Peripheral blood mononuclear cell (primary cell): Measurements from ENCODE around the gene KIF21A.

GRCh38 chr12:32264905-32265580 lies 134.3 kb upstream of the FGD4 start:
- PRO-cap, 8 experiments, result no peak in any of the 8 experiments

DNA sequence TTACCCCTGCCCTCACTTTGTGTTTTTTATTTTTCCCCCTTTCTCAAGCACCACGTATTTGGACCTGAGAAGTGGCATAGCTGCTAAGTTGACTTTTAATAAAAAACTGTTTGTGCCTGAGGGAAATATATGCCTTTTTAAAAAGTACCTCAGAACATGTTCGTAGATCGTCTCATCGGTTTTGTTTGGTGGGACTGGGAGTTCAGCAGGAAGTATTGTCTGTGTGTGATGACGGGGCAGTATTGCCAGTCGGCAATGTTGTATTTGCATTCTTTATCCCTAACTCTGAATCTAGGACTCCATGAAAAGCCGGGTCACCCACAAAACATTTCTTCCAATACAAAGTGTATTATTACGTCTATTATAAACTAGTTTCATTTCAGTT lies 19.7 kb upstream of the FGD4 start:
- PRO-cap, 8 experiments, result no peak in any of the 8 experiments

DNA sequence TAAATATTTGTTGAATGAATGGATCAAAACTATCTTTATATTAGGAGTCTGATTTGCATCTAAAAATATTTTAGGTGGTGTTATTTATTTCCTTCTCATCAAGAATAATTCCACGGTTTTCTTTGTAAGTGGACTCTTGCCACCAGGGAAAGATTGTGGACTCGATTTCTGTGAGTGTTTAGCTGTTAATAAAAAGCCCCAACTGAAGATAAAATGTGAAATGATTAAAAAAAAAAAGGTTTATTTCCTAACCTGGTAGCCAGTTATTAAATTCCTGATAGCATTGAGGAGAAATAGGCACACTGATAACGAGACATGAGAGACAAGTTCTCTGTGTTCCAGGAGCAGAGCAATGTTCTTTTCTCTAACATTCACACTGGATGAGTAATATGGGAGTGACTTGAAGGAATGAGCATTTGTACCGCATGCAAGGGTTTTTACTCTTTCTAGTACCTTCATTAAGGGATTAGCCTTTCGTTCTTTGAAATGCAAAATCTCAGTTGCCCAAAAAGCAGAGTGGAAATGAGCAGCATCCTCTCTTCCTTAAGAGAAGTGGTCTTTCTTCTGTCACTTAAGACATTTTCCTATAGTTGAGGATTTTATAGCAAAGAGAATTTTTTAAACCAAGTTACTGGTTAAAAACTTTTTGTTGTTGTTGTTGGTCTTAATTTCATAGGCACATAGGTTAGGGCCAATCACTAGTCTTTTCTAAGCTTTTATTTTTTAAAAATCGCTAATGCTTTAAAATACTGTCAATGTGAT lies 54.7 kb downstream of the FGD4 start:
- PRO-cap, 8 experiments, result no peak in any of the 8 experiments

DNA sequence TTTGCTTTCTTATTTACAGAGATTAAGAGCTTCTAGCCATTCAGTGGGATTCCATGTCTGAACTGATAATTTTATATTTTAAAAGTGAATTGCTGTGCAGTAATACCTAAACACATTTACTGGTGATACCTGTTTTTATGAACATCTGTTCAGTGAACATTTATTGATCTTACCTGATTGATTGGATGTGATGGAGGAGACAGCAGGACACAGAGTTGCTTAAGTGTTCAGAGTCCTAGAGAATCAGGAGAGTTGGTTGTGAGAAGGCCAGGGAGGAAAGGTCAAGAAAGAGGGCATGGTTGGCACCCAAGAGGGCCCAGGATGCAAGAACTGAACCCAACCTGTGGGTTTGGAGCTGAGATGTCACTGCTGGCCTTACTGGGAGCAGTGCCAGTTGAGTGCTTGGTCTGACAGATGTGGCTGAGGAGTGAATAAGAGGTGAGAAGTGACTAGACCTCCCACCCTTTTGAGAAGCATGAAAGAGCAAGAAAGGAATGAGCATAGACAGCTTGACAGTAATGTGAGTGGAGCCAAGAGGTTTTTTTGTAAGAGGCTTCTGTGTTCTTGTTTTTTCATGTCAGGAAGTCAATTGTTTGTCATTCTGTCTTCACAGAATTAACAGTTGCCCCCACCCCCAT lies 95.2 kb downstream of the FGD4 start:
- PRO-cap, 8 experiments, result no peak in any of the 8 experiments

- PRO-cap, 8 experiments, result no peak in any of the 8 experiments
These were observed 92.8 kb upstream of the DNM1L start for GRCh38 chr12:32586191-32586782.

GRCh38 chr12:32612857-32613463 lies 66.1 kb upstream of the DNM1L start:
- PRO-cap, 8 experiments, result no peak in any of the 8 experiments

- PRO-cap, 8 experiments, result no peak in any of the 8 experiments
These were observed 11.9 kb downstream of the YARS2 start for GRCh38 chr12:32743502-32744466.

DNA sequence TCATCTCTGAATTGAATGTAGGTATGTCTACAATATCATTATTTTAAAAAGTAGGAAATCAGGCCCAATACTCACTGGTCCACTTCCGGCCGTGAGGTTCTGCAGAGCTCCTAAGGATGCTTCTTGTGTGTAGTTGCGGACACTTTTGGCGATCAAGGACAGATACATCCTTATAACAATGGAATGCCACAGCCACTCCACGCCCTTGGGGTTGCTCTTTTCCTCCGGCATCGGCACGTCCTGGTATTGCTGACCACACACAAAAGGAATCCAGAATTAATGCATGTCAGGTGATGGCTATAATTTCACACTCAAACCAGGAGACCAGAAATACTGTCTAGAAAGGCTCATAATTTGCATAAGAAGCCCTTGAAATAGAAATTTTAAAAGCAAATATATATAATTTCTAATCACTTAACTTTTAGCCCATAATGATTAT lies 65.6 kb upstream of the YARS2 start:
- PRO-cap, 8 experiments, result no peak in any of the 8 experiments

DNA sequence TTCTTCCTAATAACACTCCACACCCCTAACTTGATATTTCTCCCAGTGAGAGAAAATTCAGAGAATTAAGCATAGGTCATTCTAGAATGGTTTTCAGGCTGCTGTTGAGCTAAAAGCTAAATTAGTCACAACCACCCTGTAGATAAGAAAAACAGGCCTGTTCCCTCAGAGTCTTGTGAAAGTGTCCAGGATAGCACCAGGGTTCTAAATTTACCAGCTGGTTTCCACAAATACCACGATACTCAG lies 65.9 kb upstream of the YARS2 start:
- PRO-cap, 8 experiments, result no peak in any of the 8 experiments

GRCh38 chr12:33438706-33439394 lies 769 bp downstream of the SYT10 start:
- PRO-cap, 8 experiments, result no peak in any of the 8 experiments

- PRO-cap, 8 experiments, result no peak in any of the 8 experiments
These were observed 313.6 kb downstream of the ALG10 start for GRCh38 chr12:34335876-34336366.

DNA sequence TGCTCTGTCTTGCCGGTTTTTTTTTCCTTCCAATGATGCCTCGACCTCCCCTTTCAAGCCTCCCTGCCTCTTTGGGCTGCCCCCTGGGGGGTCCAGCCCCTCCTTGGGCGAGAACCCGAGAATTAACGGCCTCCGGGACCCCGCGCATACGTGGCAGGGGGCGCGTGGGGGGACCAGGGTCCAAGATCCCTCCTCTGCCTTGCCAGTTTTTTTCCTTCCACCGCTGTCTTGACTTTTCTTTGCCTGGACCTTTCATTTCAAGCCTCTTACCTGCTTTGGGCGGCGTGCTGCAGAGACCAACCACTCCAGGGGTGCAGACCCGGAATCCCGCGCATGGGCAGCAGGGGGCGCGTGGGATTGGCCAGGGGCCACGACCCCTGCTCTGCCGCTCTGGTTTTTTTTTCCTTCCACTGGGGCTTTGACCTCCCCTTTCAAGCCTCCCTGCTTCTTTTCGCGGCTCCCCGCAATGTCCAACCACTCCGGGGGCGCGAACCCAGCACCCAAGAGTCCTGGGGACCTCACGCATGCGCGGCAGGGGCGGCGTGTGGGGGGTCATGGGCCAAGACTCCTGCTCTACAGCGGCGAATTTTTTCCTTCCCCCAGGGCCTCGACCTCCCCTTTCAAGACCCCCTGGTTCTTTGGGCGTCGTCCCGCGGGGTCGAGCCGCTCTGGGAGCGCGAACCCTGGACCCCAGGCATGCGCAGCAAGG lies 325.0 kb downstream of the ALG10 start:
- PRO-cap, 8 experiments, result no peak in any of the 8 experiments

- PRO-cap, 8 experiments, result no peak in any of the 8 experiments
These were observed 23.7 kb downstream of the CPNE8 start for GRCh38 chr12:38881817-38882052.

DNA sequence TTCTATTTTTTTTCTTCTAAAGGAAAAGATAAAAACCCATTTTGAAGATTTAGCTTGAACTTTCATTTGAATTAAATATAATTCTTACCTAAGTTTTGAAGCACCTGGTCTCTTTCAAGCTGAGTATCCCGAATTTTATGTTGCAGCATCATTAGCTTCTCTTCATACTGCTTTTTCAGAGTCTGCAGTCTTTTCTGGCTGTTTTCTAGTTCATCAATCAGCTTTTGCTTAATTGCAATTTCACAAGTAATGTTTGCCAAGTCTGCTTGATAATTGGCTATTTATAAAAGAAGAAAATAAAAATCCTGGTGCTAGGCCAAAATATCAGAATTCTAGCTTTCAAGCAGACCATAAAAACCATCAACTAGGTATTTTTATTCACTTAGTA lies 102.1 kb downstream of the KIF21A start:
- PRO-cap, 8 experiments, result no peak in any of the 8 experiments

GRCh38 chr12:39442959-39443764 lies at the start of gene KIF21A:
Gene KIF21A, minus strand, starts transcription at chr12:39443120.
- PRO-cap, 8 experiments, result peak in 8 of 8 experiments; most common plus-strand start chr12:39443475 (in 8); most common minus-strand start chr12:39443120 (in 8)

- PRO-cap, 8 experiments, result no peak in any of the 8 experiments
These were observed 207.8 kb downstream of the C12orf40 start for GRCh38 chr12:39833632-39834348.

GRCh38 chr12:39978520-39978938 lies 127.4 kb downstream of the SLC2A13 start:
- PRO-cap, 8 experiments, result no peak in any of the 8 experiments

- PRO-cap, 8 experiments, result no peak in any of the 8 experiments
These were observed 82.6 kb downstream of the SLC2A13 start for GRCh38 chr12:40023063-40023823.

GRCh38 chr12:40104661-40105388 lies 1.1 kb downstream of the SLC2A13 start:
- PRO-cap, 8 experiments, result no peak in any of the 8 experiments

GRCh38 chr12:40223429-40223973 lies 1.3 kb upstream of the LRRK2 start:
- PRO-cap, 8 experiments, result peak in 1 of 8 experiments; most common minus-strand start chr12:40223761 (in 1)